Bronchus fibroblast of lung (primary cell): ENCODE results near the genes UBE2S, RFPL4AL1, ZNF667 and ZFP28.

GRCh38 chr19:55388858-55389972 is 3.5 kb downstream of the RPL28 start:
- RAMPAGE, long total RNA, result no peak

GRCh38 chr19:55407561-55408758 is at the start of gene UBE2S:
Gene UBE2S, minus strand, starts transcription at chr19:55407788.
- RAMPAGE, long total RNA, result no peak

- RAMPAGE, long total RNA, result no peak
Measured at GRCh38 chr19:55461903-55462171, 395 bp upstream of the ISOC2 start.

GRCh38 chr19:55483176-55483469 is 1.9 kb upstream of the NAT14 start:
- RAMPAGE, long total RNA, result no peak

DNA sequence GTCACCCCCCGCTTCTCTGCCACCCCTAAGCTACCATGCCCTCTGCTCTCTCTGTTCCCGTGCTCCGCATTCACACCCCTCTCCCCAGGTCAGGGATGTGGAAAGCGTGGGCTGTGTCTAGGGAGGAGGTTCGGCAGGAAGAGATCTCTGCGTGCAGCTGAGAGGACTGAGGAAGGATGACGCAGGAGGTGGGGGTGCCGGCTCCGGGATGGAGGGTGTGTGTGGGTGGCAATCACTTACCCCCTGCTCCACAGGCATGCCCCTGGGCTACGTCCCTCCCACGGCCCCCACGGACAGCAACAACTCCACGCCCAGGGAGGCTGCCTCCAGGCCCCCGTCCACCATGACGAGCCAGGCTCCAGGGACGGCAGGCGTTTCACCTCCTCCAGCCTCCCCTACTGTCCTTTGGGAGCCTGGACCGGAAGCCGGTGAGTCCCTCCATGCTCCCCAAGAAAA is 6.1 kb downstream of the SSC5D start:
- RAMPAGE, long total RNA, result no peak

DNA sequence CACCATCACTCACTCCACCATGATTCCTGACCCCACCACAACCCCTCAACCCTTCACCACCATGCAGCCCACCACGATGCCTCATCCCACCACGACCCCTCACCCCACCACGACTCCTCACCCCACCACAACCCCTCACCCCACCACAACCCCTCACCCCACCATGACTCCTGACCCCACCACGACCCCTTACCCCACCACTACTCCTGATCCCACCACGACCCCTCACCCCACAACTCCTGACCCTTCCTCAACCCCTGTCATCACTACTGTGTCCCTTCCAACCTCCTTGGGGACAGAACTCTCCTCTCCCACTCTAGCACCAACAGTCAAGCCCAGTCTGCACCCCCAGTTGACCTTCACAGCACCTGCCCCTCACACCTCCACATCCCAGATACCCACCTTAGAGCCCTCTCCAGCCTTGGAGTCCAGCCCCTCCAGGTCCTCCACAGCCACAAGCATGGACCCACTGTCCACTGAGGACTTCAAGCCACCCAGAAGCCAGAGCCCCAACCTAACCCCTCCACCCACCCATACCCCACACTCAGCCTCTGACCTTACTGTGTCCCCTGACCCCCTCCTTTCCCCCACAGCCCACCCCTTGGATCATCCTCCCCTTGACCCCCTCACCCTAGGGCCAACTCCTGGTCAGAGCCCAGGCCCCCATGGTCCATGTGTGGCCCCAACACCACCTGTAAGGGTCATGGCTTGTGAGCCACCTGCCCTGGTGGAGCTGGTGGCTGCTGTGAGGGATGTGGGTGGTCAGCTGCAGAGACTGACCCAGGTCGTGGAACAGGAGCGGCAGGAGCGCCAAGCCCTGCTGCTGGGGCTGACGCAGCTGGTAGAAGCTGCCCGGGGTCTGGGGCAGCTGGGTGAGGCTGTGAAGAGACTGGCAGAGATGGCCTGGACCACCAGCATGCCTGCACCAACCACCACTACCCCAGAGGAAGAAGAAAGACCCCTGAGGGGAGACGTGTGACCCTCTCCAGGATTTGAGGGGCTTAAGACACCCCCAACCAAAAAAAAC is 18.6 kb downstream of the SBK2 start:
- RAMPAGE, long total RNA, result no peak

DNA sequence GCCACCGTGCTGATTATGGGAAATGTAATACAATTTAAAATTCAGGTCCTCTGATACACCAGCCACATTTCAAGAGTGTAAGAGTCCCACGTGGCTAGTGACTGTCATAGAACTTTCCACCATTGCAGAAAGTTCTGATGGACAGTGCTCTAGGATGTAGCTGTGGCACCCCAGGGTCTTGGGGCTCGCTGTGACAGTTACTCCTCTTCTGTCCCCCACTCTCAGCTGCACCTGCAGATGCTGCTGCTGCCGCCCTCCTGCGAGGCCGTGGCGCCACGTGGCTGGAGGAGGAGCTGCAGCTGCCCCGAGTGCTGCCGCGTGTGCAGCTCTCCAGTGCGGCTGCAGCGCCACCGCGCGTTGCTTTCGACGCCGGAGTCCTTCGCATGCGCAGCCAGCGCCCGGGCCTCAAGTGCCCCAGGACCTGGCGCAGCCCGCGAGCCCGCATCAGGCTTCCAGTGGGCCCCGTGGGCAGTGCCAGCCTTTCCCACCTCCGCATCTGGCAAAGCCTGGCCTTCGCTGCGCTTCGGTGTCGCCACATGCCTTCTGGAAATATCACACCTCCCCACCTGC is 816 bp upstream of the ZNF580 start:
- RAMPAGE, long total RNA, result no peak

- RAMPAGE, long total RNA, result no peak
Measured at GRCh38 chr19:55768926-55769272, at the start of gene RFPL4AL1. Gene RFPL4AL1, plus strand, starts transcription at chr19:55769118.

DNA sequence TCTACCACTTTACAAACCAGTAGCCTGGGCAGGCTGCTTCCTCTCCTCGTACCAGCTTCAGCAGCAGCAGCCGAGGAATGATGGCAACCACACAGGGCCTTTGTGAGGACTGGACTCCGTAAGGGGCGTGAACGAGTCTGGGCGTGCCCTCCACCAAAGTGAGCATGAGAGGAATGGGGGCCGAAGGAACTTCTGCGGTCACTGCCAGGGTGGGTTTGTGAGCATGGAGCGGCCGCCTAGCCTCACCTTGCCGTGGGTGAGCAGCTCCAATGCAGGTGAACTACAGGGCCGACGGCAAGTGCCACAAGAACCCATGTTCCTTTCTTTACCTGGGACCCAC is 36.0 kb downstream of the ZNF787 start:
- RAMPAGE, long total RNA, result no peak

DNA sequence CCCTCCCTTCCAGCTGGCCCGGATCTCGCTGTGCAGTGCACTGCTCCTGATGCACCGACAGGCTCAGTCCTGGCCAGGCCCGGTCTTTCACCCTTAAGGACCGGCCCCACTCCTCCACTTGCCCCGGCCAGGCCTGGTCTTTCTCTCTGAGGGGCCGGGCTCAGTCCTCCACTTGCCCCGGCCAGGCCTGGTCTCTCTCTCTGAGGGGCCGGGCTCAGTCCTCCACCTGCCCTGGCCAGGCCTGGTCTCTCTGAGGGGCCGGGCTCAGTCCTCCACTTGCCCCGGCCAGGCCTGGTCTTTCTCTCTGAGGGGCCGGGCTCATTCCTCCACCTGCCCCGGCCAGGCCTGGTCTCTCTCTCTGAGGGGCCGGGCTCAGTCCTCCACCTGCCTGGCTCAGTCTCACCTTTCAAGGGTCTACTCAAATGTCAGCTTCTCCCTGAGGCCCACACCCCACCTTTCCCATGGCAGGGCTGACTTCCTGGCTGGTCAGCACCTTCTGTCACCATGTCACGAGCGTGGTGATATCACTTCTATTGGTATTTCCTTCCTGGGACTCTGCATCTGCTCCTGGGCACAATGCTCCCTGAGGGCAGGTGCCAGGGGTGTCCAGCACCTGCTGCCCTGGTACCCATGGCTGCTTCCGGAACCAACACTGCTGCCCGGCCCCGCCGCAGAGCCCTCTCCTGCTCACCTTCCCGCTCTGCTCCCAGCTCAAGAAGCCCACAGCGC is 6.8 kb downstream of the ZNF787 start:
- RAMPAGE, long total RNA, result no peak

DNA sequence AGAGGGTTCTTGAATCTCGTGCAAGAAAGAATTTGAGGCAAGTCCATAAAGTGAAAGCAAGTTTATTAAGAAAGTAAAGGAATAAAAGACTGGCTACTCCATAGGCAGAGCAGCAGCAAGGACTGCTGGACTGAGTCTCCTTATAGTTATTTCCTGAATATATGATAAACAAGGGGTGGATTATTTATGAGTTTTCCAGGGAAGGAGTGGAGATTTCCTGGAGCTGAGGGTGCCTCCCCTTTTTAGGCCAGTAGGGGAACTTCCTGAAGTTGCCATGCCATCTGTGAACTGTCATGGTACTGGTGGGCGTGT is 13.6 kb downstream of the ZSCAN5A start:
- RAMPAGE, long total RNA, result no peak

DNA sequence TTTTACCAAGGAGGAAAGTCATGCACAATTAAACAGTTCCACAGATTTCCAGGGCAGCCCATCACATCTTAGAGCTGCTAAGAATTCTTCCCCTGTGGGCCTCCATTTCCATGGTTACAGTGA is 680 bp downstream of the ZNF667 start:
- RAMPAGE, long total RNA, result no peak

- RAMPAGE, long total RNA, result no peak
Measured at GRCh38 chr19:56477060-56477664, at the start of gene ZNF667. Gene ZNF667, minus strand, starts transcription at chr19:56477345.

GRCh38 chr19:56508309-56508958 is 779 bp downstream of the ZNF471 start:
- RAMPAGE, long total RNA, result no peak

DNA sequence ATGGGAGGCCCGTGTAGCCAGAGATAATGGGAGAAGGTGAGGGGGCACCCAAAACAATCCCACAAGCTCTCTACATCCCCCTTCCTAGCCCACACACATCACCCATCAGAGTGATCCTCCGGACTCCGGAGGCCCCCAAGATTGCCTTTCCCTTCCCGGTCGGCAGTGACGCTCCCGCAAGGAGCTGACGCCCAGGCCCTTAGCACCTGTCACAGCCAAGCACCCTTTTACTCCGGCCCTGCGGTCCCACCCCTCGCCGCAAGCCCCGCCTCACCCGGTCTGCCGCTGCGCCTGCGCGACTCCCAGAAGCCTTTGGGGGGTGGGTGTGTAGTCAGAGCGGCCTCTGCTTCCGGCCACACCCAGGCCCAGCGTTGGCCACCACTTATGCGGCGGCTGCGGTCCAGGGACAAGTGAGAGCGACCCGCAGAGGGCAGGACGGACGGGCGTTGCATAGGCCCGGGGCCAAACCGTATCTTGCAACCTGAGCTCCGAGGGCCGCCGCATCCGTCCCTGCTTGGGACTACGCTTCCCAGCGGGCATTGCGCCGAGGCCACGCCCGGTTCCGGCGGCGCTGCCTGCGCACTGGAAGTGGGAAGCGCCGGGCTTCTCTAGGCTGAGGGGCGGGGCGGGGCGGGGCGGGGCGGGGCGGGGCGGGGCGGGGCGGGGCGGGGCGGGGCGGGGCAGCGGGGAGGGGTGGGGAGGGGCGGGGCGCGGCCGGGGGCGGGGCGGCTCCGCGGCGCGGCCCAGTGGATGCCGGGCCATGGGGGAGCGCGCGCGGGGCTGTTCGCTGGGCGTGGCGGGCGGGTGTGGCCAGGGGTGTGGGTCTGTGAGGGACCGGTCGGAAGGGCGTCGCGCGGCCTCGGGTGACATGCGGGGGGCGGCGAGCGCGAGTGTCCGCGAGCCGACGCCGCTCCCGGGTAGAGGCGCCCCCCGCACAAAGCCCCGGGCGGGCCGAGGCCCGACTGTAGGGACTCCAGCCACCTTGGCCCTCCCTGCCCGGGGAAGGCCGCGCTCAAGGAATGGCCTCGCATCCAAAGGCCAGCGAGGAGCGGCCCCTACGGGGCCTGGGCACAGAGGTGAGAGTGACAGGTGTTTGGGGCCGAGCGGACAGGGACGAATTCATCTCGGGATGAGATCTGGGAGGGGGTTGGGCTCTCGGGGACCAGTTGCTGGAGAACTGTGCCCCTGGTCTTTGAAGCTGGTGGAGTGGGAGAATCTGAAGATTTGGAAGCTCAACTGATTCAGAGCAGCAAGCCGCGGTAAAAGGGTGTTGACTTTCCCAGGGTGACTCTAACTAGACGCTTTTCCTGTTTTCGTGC is at the start of gene ZFP28:
Gene ZFP28 (plus strand): TSS at position 798 of the 1,319 bp plus-strand sequence.
- RAMPAGE, long total RNA, result no peak

- RAMPAGE, long total RNA, result no peak
Measured at GRCh38 chr19:56947221-56947551, 106.7 kb upstream of the PEG3 start.

DNA sequence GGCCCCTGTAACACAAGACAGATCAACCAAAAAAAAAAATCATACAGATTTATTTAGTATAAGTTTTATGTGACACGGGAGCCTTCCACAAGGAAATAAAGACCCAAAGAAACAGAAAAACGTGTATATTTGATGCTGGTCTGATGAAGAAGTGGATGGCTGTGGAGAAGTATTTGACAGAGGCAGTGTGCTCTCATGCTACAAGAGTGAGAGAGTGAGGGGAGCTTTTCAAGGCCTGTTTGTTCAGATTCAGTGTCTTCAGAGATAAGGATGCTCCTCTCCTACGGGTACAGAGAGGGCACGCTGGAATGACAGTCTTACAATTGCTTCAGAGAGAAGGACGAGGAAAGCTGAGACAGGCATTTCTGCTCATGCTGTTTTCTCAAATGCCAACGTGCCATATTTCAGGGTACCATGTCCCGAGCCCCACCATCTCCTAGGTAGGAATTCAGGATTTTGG is 138.6 kb upstream of the PEG3 start:
- RAMPAGE, long total RNA, result no peak

- RAMPAGE, long total RNA, result no peak
Measured at GRCh38 chr19:56980660-56981316, 139.0 kb upstream of the USP29 start.

DNA sequence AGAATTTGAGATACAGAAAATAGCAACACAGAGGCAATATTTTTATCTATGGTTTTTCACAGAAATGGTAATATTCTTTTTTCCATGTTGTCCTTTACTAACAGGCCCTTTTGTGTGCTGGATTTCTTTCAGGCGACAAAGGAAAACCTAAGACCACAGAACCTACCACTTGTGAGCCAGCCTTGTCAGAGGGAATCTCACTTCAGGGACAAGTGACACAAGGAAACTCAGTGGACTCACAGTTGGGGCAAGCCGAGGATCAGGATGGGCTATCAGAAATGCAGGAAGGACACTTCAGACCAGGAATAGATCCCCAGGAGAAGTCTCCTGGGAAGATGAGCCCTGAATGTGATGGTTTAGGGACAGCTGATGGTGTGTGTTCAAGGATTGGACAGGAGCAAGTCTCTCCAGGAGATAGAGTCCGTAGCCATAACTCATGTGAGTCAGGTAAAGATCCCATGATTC is 19.6 kb upstream of the AURKC start:
- RAMPAGE, long total RNA, result no peak

- RAMPAGE, long total RNA, result no peak
Measured at GRCh38 chr19:57297559-57298154, 17.4 kb downstream of the ZNF460 start.